Tongue (tissue), 2 donors: Measurements from ENCODE around the gene KDM6A.

DNA sequence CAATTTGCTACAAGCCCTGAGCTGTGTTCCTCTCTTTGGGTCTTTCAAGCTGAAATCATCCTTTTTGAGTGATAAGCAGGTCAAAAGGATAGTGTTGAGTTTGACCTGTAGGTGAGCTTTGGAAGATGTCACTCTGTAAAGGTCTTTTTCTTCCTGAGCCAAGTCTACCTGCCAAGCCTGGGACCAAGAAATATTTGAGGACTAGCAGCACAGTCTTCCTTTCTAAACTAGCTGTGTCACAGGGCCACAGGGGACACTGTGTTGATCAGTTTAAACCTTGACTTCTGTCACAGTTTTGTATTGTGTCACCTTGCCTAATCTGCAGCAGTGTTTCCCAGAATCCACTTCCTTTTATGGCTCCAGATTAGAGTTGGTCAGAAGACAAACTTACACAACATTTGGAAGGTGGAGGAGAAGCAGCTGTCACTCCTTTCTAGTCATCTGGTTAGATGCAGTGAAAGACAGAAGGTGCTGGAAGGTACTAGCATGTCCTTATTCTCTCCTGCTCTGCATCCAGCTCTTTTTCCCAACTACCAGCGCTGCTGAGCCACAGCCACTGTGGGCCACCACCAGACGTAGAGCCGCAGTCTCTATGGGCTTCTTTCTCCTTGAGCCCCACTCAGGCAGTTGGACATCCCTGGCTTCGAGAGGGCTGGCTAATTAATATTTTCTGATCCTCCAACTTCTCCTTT is 143.1 kb upstream of the BCOR start:
- RAMPAGE, long total RNA = no peak

DNA sequence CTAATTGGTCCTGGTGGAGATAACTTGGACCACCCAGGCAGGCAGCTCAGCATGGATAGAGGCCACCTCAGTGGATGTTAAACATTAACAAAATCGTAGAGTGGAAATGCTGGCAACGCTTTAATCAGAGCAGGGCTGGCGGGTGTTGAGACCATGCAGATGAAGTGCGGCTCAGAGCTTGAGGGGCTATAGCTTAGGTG is 178.0 kb upstream of the ATP6AP2 start:
- RAMPAGE, long total RNA = no peak

- RAMPAGE, long total RNA = no peak
Observed at GRCh38 chrX:40834196-40835484, 99.3 kb upstream of the MED14 start.

DNA sequence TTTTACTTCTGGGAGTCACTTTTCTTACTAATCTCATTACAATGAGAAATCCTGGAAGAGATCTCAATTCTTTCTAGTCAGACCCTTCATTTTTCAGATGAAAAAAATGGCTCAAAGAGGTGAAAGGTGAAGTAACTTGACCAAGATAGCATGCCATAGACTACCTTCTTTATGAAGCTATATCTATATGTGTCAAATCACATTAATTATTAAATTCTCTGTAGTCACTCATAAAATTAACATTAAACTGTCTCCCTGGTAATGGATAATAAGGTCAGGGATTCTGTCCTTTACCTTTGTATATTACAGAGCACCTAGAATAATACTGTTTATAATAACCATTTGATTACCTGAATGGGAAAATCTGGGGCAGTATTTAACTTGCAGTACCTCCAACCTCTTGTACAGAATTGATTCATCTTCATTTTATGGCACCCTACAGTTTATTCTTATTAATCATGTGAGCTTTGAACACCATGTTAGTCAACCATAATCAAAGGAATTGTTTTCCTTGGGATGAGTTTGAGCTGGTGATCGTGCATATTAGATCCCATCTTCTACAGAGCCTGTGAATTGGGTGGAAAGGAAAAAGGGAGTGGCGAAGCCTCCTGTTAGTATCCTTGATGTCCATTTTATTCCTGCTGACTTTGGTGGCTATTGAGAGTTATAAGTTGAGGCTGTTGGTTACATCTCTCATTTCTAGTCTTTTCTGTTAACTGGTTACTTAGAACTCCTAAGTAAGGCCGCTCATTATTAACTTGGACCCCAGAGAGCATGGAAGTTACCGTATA is 6.6 kb downstream of the USP9X start:
- RAMPAGE, long total RNA = no peak

DNA sequence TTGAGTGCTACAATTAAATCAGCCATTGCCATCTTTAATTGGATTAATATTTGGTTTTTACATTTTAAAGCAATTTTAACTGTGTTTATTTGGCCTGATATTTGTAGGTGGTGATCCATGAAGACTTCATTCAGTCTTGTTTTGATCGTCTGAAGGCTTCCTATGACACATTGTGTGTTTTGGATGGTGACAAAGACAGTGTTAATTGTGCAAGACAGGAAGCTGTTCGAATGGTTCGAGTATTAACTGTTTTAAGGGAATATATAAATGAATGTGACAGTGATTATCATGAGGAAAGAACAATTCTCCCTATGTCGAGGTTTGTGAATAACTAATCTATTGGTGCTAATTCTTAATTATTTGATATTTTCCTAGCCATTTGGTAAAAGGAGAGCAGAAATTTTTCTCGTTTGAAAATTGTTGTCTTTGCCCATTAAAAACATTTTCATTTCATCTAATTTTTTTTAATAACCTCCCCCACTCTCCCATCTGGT is 82.7 kb downstream of the USP9X start:
- RAMPAGE, long total RNA = no peak

DNA sequence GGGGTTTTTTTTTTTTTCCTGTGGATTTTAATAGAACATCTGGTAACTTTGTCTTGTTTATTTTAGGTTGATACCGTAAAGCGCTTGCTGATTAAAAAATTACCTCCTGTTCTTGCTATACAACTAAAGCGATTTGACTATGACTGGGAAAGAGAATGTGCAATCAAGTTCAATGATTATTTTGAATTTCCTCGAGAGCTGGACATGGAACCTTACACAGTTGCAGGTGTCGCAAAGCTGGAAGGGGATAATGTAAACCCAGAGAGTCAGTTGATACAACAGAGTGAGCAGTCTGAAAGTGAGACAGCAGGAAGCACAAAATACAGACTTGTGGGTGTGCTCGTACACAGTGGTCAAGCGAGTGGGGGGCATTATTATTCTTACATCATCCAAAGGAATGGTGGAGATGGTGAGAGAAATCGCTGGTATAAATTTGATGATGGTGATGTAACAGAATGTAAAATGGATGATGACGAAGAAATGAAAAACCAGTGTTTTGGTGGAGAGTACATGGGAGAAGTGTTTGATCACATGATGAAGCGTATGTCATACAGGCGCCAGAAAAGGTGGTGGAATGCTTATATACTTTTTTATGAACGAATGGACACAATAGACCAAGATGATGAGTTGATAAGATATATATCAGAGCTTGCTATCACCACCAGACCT is 118.0 kb upstream of the DDX3X start:
- RAMPAGE, long total RNA = no peak

DNA sequence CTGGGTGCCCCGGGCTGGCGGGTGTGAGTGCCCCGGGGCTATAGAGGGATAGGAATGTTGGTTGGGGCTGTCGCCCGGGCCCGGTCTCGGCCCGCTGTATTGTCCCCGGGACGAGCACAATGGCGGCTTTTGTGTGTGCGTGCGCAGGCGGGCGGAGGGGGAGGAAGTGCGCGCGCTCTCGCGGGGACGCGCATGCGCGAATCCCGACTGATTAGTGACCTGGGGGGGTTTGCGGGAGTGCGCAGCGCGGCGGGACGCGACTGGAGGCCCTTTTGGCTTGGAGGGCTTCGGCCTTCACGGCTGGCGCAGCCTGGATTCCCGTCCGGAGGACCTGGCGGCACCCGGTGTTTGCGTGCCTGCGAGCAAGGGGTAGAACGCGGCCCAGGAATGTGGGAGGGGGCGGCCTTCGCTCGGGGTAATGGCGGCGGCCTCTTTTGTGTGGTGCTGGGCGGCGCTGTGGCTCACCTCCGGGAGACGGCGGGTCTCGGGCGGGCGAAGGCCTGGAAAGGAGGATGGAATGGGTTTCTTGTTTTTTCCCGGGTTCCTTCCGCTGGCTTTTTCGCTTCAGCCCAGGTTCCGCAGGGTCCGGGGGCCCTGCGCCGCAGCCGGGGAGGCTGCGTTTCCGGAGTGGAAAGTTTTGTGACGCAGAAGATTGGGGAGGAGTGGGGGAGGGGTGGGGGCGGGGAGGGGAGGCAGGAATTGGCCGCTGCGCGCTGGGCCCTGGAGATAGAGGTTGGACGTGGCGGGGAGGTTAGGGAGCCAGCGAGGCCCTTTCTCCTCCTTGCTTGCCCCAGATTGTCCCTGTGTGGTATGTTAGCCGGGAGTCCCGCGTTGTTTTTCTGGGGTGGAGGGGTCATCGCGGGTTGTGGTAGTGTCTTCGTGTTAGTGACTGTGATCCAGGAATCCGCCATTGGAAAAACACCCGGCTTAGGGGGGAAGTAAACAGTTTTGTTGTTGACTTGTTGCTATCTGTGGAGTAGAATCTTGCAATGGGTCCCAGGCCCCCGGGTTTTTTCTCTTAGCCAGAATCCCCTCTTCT is 758 bp downstream of the DDX3X start:
- RAMPAGE, long total RNA = no peak

- RAMPAGE, long total RNA = no peak
Observed at GRCh38 chrX:41449427-41450104, 2.4 kb downstream of the NYX start.

DNA sequence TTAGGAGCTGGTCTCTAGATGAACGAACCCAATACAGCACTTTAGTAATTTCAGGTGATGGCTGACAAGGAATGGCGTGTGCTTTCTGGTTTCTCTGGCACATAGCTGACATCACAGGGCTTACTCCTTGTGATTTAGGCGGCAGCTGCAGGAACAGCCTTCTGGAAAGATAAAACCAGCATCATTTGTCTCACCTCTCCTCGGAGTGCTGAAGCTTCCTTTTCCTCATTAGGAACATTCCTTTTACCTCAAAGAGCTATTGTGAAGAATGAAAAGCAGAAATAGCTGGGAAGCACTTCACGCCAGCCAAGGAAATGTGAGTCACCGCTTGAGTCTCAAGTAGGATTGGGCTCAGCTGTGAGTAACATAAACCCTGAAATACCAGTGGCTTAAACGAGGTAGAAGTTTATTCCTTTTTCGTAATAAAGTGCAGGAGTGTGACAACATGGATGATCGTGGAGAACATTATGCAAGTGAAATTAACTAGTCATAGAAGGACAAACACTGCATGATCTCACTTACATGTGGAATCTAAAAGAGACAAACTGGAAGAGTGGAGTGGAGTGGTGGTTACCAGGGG is 44.5 kb downstream of the NYX start:
- RAMPAGE, long total RNA = no peak

GRCh38 chrX:41560923-41561449 is 113.8 kb downstream of the NYX start:
- RAMPAGE, long total RNA = no peak

DNA sequence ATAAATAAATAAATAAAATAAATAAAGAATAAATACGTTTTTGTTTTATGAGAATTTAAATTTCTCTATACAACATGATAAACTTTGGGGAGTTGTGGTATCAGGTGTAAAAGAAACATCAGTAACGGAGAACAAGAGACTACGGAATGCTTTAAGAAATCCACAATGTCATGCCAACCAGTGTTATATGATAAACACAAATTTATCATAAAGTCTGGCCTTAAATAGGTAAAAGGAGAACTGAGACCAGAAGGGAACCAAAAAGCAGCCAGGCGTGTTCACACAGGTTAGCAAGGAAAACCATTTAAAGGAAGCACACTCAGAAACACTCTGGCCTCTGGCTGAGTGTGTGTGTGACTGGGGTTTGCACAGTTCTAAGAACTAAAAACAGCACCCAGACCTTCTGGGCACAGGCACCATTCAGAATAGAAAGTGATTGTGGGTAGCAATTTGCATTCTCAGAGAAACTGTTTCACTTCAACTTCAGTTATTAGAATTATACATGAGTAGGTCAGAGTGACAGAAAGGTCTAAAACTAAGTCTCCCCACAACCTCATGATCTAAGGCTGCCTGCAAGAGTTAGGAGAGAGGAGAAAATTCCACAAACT is 9.9 kb downstream of the GPR82 start:
- RAMPAGE, long total RNA = no peak

DNA sequence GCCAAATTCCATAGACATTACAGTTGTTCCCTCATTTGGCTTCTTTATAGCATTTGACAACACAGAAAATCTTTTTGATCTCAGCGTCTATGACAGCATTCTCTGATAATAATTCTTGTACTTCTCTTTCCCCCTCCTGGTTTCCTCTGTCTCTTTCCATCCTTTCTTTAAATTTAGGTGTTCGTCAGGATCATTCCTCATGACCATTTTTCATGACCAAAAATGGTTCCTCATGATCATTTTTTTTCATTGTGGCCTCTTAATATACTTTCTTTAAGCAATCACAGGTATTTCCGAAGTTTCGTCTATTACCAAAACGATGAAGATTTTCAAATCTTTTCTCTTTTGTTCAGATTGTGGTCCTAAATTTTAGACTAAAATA is 99.6 kb downstream of the GPR82 start:
- RAMPAGE, long total RNA = no peak

DNA sequence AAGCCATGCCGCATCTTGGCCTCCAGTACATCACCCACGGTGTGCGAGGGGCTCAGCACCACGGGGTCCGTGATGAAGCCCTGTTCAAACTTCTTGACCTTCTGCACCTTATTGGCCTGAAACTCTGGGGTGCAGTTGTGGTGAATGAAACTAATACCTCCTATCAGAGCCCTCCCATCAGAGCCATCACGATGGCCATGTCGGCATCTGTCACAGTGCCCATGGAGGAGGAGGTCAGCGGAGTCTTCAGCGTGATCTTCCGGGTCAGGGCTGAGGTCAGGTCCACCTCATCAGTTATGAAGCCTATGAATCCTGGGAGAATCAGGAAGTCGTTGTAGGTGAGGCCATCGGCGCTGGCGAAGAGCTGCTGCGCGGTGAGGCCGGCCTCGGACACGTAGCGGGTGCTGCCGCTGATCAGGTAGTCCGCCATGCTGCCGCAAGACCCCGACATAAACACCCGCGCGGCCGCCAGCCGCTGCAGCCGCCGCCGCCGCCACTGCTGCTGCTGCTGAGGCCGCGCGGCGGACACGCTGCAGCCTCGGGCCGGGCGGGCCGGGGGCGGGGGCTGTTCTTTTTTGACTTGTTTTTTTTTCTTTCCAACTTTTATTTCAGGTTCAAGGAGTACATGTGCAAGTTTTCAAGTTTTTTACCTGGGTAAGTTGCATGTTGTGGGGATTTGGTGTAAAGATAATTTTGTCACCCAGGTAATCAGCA is 376.7 kb upstream of the MAOA start:
- RAMPAGE, long total RNA = no peak

GRCh38 chrX:43560459-43561022 is 95.6 kb upstream of the MAOA start:
- RAMPAGE, long total RNA = no peak

DNA sequence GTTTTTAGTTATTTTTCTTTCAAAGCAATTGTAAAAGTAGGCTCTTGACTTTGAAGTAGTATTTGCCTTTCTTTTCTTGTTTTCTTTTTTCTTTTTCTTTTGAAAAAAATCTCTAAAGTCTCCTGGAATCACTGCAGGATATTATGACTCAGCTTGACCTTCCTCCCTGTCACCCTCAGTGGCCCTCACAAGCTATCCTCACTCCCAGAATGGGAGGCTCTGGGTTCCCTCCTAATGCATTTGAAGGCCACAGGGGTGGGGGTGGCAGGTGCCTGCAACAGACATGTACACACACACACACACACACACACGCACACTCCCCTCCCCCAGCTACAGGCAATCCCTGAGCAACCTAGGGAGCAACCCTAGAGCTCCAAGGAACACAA is 37.4 kb downstream of the MAOA start:
- RAMPAGE, long total RNA = no peak

GRCh38 chrX:43745862-43746510 is 89.9 kb downstream of the MAOA start:
- RAMPAGE, long total RNA = no peak

GRCh38 chrX:44306058-44306710 is 37.3 kb downstream of the EFHC2 start:
- RAMPAGE, long total RNA = no peak

GRCh38 chrX:44871044-44871522 is 1.9 kb upstream of the KDM6A start:
- RAMPAGE, long total RNA = no peak

DNA sequence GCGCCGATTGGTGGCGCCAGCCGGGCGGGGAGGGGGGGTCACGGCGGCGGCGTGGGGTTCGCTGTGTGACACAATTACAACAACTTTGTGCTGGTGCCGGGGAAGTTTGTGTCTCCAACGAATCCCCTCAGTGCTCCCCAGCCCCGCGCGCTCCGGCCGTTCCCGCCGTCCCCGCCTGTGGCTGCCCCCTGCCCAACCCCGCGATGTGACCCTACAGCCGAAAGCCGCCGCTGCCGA is at the start of gene KDM6A:
TSS of gene KDM6A (plus strand) at position 77 of the 237 bp plus-strand sequence.
- RAMPAGE, long total RNA = no peak

DNA sequence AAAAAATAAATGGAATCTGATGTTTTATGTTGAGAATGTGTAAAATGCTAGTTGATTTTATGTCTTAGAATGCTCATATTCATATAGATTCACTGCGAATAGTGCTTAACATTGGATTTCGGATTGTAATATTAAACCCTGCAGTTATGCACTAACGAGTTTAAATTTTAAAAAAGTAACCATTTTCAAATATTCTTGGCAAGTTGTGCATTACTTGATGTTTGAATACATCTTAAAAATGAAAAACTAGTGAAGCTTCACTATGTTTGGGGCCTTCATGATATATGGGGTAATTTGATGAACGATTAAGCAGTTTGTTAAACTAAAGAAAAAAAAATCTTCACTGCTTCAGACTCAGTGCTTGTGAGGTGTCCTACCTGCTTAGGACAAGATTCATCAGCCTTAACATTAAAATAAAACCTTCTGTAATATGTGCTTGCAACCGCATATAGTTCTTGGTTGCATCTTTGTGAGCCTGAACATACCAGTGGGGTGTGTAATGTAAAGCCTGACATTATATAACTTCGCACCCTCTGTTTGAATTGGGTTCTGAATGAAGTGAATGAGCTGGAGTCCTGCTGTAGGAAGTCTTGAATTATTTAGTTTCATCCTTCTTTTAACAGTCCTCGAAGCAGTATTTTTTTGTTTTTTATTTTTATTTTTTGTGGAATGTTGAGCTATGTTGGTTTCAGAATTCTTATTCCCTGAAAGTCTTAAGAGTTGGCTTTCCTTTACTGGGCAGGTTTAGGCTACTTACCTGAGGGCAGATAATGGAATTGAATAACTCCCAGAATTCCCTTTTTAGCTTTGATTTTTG is 3.0 kb downstream of the KDM6A start:
- RAMPAGE, long total RNA = no peak